ENCODE measurements around a stretch of chr18.

GRCh38 chr18:74290636-74291161 is 1.1 kb downstream of the CYB5A start:
- PRO-cap = no peak

GRCh38 chr18:74457641-74458654 is 840 bp upstream of the DIPK1C start:
- PRO-cap = bidirectional peak, plus-strand start at chr18:74458036, minus-strand start at chr18:74457972; unidirectional peak, minus-strand start at chr18:74458285

- PRO-cap = no peak
These were observed 13.9 kb upstream of the CNDP1 start for GRCh38 chr18:74520325-74520860.

- PRO-cap = no peak
These were observed 8.8 kb upstream of the CNDP1 start for GRCh38 chr18:74525488-74525937.

DNA sequence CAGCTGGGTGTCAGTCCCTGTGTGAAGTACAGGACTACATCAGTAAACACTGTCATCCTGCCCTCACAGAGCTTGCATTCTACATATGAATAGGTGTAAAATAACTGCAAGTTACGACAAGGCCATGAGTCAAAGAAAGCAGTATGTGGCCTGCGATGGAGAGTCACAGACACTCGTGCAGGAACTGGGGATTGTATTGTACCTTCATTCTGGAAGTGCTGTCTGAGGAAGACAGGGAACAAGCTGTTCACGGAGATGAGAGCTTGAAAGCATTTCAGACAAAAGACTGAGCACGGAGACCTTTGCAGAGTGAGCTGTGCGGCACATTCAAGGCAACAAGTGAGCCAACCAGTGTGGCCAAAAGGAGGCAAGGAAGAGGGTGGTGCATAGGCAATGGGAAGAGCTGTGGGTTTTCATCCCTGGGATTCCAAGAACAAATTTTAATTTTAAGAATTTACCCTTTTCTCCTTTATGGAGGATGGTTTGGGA is 182.0 kb downstream of the PTGR3 start:
- PRO-cap = no peak

DNA sequence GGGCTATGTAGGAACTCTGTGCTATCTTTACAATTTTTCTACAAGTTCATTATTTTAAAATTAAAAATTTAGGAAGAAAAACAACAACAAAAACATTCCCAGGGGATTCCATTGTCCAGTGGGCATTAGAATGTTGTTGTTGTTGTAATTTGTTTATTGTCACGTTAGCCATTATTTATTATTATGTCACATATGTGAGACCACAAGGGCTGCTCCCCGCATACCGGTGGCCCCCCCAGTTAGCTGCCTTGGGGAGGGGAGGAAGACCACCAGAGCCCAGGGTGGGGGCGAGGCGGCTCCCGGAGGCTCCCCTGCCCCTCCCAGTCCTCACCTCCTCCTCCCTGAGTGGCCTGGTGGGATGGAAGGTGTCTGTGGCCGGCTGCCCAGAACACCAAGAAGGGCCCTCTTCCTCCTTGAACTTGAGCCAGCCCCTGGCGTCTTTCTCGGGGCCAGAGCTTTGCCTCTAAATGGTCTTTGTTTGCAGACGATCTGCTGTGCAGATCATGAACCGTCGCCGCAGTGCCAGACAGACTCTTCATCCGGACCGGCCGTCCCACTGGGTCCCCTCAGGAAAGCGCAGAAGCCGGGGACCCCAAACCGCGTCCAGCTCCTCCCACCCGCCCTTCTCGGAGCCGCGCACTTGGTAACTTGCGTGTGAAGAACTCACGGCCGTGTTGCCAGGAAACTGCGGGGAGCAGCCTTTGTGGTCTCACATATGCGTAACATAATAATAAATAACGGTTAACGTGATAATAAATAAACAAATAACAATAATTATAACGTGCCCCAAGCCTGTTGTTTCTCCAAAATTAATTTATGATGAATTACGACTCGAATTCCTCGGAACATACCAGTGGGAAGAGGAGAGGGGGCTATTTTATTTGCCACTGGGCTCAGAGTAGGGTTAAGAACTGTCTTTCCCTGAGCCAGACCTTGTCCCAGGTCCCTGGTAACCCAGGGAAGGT is 41.1 kb downstream of the PTGR3 start:
- PRO-cap = no peak

- PRO-cap = no peak
These were observed 1.5 kb downstream of the PTGR3 start for GRCh38 chr18:75207306-75207879.

- PRO-cap = no peak
These were observed 15.8 kb downstream of the TSHZ1 start for GRCh38 chr18:75226162-75226951.

- PRO-cap = no peak
These were observed 235.3 kb downstream of the ZNF516 start for GRCh38 chr18:76259604-76260287.

DNA sequence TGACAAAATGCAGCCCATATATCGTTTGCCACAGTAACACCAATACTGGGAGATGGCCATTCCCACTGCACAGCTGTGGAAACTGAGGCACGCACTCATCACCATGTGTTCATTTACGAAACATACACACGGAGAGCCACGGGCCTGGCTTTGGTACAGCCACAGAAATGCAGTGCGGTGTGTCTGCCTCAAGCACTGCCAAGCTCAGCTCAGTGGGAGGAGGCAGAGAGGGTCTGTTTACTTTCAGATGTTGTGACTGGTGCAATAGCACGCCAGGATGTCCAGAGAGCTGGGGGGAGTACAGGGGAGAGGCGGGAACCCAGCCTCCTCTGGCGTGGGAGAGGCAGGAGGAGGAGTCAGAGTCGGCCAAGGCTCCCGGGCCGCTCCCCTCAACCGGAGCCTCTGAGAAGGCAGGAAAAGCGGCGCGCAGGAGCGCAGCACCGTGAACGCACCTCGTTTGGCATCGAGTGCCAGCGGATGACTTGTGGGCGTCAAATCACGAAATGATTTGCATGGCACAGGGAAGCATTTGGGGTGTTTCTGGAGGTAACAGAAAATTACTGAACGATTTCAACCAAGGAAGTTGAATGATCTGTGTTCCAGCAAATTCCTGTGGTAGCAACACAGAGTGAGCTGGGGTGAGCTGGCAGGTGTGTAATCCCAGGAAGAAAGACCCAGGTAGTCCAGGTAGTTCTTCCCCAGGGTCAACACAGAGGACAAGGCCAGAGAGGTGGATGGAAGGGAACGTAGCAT is 143.0 kb downstream of the ZNF516 start:
- PRO-cap = no peak

- PRO-cap = no peak
These were observed 141.2 kb downstream of the ZNF516 start for GRCh38 chr18:76353852-76354236.

GRCh38 chr18:76379140-76379899 is 115.7 kb downstream of the ZNF516 start:
- PRO-cap = no peak

DNA sequence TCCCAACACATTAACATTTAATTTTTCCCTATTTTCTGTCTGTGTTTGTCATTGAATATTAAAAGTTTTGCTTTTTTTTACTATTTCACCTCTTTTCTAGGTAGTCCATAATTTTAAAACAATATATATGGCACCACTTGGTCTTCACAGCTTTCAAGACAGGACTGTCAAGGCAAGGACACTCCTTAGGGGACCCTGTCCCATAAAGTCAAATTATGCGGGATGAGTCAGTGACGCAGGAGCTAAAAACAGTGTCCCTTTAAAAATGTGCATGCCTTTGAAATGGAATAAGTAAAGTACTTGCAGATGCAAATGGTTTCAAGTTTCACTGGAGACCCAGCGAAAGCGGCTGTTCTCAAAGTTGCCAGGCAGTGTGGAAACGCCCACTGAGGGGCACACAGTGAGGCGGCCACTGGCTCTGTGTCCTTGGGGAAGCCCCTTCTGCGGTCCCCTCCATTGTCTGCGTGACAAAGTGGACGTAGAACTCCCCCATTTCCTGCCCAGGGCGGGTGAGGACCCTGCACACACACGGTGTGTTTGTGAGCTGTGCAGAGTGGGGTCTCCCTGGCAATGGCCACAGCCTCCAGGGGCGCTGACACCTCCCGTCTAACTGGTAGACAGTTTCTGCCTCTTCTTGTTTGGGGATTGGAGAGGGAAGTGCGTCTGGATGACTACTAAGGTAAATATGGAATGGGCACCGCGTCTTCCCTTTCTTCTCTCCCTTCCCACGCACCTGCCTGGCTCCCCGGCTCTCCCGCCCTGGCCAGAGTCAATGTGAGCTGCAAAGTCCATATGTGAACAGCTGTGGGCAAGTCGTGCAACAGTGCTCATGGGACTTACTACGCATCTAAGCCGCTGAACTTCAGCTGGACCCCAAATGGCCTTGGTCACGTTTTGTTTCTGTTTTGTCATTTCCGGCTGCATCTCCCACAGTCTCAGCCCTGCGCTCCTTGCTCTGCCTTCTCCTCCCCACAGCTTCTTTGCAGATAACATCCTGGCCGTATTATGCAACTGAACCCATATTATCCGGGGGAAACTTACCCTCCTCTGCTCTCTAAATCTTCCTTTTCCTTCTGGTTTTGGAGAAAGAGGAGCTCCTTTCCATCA is 33.6 kb upstream of the ZNF516 start:
- PRO-cap = no peak

DNA sequence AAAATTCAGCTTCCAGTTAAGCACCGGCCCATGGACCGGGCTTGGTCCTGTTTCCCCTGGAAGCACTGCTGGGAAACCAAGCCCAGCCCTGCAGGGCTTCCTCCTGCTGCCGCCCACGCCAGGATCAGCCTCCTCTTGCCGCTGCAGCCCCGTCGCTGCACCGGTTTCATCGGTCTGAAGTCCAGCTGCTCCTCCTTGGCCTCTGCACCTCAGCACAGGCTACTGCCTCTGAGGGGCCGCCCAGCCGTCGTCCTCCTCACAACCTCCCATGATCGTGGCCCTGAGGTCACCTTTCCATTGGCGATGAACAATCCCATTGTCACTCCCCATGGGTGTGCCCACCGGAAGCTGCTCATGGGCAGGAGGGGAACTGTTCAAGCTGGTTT is 64.2 kb upstream of the ZNF516 start:
- PRO-cap = no peak

GRCh38 chr18:76610763-76611501 is 115.9 kb upstream of the ZNF516 start:
- PRO-cap = no peak

DNA sequence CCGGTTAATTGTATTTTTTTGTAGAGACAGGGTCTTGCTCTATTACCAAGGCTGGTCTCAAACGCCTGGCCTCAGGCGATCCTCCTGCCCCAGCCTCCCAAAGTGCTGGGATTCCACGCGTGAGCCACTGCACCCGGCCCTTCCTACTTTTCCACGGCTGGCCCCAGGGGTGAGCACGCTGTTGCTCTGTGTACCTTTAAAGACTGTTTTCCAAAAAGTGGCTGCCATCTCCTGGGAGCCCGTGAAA is 135.8 kb upstream of the ZNF236 start:
- PRO-cap = no peak

- PRO-cap = no peak
These were observed 65.5 kb upstream of the ZNF236 start for GRCh38 chr18:76756671-76757362.

- PRO-cap = bidirectional peak, plus-strand start at chr18:76822381, minus-strand start at chr18:76822277
These were observed 288 bp upstream of the ZNF236 start for GRCh38 chr18:76822203-76822335.

DNA sequence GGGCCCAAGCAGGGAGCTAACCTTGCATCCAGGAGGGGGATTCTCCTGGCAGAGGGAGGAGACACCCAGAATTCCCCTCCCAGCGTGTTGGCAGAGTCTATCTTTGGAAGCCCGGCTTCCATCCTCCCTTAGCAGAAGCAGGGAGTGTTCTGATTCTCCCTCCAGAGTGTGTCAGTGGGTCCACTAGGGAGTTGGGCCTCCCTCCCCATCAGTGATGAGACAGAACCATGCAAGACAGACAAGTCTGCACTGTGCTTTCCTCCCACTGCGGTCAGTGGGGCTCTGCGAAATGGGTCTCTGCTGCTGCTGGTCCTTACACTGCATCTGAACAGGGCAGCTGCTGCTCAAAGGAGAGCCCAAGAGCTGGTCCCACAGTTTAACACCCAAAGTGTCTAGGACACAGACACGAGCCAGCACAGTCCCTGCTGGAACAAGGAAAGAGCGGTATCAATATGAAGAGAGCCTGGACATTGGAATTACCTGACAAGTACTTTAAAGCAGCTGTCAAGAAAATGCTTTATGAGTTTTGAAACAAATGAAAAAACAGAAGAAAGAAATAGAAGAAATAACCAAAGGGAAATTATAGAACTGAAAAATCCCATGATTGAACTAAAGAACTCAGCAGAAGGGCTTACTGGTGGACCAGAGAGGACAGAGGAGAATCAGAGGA is 40.2 kb downstream of the ZNF236 start:
- PRO-cap = no peak

- PRO-cap = no peak
These were observed 153.1 kb downstream of the MBP start for GRCh38 chr18:76979464-76980000.

Measured in right cardiac atrium (tissue), 1 donor.